Suprapubic skin (tissue), 4 donors: Measurements from ENCODE around the gene SLC35B4.

GRCh38 chr7:131096427-131097266, 231.0 kb upstream of the MKLN1 start:
- PRO-cap = no peak
- RAMPAGE, long total RNA, 4 experiments = no peak in any of the 4 experiments

DNA sequence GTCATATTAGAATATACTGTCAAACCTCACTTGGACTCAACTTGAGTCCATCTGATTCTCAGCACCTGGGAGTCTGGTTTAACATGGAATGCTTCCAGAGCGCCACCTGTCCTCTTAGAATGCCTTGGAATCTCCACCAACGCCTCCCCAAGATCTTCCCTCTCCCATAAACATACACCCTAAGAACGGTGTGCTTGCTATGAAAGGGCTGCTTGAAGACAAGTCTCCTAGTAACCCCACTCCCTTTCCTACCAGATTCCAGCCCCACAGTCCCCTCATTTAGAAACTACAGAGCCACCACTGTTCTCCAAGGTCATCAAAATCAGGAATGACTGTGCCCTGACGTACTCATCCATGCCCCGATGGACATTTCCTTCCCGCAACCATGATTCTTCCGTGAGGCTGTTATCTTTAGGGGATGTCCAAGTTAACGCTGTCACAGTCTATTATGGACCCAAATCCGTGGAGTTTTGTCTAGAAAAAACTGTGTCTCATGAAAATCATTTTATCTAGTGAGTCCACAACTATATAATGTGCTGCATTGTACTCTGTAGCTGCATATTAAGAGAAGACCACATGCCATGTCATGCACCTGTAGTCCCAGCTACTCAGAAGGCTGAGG, 228.9 kb upstream of the MKLN1 start:
- PRO-cap = no peak
- RAMPAGE, long total RNA, 4 experiments = no peak in any of the 4 experiments

DNA sequence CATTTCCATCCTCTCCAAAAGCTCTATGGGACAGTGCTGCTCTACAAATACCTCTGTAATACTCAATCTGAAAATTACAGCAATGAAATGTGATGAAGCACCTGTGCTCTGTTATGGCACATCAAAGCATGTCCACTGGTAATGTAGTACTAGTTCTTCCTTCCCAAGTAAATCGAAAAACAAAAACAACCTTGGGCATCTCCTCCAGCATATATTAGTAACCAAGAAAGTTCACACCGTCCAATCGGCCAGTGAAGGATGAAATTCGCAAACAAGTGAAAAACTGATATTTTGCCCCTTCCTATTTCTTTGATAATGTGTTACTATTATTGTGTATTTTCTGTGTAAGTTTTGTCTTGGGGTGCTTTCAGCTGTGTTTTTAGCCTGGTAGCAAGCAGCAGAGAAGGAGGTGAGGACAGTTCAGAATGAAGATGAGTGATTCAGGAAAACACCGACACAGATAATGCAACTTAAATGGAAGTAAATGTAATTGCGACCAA, 224.3 kb upstream of the MKLN1 start:
- PRO-cap = no peak
- RAMPAGE, long total RNA, 4 experiments = no peak in any of the 4 experiments

DNA sequence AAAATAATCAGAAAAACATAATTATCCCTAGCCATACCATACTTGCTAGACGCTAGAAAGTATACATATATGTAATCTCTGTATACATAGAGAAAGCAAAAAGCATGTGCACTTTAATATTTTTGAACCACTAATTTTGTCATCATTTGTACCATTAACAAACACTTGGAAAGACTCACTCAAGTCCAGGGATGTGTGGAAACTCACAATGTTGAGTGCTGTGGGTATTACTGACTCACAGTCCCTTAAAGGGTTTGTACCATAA, 218.8 kb upstream of the MKLN1 start:
- PRO-cap = no peak
- RAMPAGE, long total RNA, 4 experiments = no peak in any of the 4 experiments

- PRO-cap = no peak
- RAMPAGE, long total RNA, 4 experiments = no peak in any of the 4 experiments
Measured at GRCh38 chr7:131272972-131273448, 54.7 kb upstream of the MKLN1 start.

DNA sequence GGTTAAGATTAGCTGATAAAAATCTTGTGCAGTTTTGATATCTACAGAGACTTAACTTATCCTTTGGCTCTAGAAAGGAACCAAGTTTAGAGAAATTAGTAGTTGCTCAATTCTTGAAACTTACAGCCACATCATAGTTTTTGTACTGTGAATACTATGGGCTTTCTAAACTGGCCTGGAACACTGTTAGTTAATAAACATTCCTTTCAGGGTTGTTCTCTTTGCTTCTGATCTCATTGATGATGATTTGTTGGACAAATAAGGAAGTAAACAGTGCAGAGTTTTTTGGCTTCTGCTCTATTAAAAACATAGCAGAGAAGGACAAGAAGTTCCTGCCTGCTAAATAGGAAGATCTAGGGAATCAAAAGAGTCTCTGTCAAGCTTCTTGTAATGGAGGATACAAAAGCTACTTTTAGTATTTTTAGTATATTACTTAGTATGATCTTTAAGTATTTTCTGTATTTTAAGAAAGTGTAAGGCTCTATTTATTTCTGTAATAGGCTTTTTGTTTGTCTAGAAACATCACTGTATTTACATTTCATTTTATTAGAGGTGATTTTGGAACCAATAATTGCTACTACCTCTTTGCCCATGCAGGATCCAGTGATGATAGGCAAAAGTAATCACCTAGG, 73.2 kb downstream of the MKLN1 start:
- PRO-cap = no peak
- RAMPAGE, long total RNA, 4 experiments = no peak in any of the 4 experiments

DNA sequence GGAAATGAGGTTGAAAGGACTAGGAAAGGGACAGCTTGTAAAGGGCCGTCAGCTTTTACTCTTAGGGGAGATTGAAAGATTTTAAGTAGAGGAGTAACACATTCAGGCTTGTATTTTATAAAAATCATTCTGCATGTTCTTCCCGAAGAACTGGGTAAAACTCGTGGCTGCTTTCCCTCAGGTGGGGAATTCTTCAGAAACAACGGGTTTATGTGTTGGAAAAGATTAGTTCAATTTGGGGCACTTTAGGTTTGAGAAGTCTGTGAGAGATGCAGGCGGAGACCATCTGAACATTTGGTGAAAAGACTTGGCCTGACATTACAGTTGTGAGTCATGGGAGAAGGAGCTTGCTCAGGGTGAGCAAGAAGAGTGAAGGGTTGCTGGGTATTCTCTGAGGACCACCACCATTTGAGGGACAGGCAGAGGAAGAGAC, 88.8 kb downstream of the PODXL start:
- PRO-cap = no peak
- RAMPAGE, long total RNA, 4 experiments = no peak in any of the 4 experiments

DNA sequence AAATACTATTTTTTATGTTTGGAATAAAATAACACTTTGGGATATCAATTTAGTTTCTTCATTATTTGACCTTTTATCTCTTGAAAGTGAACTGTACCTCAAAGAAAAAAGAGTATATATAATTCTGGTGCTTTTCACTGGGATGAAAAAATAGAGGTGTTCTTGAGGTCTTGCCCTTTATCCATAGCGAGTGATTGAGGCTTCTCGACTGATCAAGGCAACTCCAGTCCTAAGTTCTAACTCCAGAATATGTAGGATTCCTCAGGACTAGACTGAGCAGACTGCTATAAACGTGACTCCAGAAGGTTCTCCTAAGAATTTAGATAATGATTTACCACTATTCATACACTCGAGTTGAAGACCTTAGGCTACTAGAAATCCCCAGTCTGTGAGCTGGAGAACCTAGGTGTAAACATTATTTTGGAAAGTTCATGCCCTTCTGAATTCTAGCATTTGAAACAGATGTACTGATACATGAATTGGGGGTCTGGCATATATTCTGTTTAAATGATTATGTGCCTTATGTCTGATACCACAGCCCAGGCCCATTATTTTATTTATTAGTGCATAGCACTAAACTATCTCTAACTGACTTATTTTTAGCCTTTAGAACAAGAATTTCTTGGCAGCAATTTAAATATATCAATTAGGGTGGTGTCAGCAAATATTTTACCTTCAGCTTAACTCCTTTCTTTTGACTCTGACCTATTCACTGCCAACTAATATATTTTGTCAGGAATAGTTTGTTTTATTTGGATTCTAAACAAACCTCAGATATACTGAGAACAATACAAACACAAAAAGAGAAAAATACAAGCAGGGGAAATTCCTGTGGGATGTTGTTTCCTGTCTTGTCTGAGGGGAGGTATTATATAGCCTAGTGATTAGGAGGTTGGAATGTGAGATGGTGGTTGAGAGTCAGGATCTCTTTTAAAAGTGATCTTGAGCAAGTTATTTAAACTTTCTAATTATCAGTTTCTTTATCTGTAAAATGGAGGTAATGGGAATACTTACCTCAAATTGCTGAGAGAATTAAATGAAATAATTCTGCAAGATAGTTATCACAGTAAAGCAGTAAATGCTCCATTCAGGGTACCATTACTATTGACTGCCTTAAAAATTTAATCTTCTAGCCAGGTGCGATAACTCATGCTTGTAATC, 75.8 kb downstream of the PODXL start:
- PRO-cap = no peak
- RAMPAGE, long total RNA, 4 experiments = no peak in any of the 4 experiments

- PRO-cap = no peak
- RAMPAGE, long total RNA, 4 experiments = no peak in any of the 4 experiments
Measured at GRCh38 chr7:131491188-131492473, 64.8 kb downstream of the PODXL start.

DNA sequence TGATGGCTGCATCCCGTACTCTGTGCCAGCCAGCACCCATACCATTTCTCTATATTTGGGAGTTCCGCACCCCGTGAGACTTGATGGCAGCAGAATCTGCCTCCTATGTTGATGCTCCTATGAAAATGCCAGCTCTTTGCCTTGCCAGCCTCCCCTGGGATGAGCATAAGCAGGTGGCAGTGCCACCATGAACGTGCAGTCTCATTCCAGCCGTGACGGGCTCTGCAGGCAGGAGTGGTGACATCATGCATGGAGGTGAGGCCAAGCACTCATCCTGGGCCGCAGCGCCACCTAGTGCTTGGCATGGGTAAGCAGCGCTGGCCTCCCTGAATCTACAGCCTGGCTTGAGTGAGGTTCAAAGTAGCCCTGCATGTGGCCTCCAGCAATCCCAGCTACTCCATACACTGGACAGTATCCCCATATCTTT, 43.0 kb downstream of the PODXL start:
- PRO-cap = no peak
- RAMPAGE, long total RNA, 4 experiments = no peak in any of the 4 experiments

DNA sequence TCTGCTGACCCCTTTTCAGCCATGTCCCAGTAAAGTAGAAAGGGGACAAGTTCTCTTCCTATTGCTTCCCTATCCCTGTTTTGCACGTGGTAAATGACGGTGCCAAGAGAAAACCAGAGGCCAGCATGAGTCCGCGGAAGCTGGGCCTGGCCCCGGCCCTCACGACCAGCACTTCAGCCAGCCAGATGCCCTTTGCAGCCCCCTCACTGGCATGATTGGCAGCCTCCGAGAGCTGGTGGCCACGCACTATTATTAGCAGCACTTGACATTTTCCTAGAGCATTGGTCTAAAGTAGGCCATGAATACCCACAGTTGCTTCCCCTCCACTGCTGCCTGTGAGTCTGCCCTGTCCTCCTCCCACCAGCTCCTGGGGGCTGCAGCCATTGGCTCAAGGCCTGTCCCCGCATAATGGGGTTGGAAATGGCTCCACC, 369.1 kb downstream of the PLXNA4 start:
- PRO-cap = no peak
- RAMPAGE, long total RNA, 4 experiments = no peak in any of the 4 experiments

DNA sequence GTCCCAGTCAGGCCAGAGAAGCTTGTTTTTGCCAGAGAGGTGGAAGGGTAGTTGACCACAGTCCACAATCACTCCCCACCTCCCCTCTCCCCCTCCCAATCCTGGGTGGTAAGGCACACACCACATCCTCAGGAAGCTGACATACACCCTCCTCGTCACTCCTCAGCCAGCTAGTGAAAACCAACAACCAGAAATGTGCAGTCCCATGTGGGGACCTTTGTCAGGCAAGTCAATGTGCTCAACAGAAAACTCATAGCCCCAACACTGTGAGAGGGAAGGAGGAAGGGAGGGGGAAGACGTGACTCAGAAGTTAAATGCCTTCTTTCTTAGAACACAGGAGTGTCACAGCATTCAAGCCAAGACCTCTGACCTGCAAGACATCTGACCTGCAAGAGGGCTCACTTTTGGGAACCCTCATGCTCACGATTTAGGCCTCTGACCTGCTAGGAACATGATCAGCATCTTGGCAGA, 145.0 kb downstream of the PLXNA4 start:
- PRO-cap = no peak
- RAMPAGE, long total RNA, 4 experiments = no peak in any of the 4 experiments

DNA sequence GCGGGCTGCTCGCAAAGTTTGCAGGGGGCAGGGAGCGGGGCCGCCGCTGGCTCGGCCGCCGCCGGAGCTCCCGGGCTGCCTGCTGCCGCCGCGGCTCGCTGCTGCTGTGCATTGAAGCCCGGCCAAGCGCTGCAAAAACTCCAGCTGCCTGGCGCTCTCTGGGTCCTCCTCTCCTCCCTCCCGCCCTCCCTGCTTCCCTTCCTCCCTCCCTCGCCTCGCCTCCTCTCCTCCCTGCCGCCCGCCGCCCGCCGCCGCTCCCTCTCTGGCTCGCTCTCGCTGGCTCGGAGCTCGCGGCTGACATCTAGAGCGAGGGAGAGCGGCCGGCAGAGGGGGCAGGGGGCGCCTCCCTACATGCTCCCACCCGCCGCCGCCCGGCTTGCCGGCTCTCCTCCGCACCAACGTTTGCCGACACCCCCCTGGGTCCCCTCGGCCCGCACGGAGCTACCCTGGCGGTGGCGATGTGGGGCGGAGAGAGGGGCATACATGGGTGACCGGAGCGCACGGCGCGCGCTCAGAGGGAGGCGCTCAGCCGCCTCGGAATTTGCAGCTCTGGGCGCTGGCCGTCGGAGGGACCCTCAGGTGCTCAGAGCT, 1.0 kb upstream of the PLXNA4 start:
- PRO-cap = unidirectional peak, minus-strand start at position 113 of the sequence
- RAMPAGE, long total RNA, 4 experiments = no peak in any of the 4 experiments

DNA sequence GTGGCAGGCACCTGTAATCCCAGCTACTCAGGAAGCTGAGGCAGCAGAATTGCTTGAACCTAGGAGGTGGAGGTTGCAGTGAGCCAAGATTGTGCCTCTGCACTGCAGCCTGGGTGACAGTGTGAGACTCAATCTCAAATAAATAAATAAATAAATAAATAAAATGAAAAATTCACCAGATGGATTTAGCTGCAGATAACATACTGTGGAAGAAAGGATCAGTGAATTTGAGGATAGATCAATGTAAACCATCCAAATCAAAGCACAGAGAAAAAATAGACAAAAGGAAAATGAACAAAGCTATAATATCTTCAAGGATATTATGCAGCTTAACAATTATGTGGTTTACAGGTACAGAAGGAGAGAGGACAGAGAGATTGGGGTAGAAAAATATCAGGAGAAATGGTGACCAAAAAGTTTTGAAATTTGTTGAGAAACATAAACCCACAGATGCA, 124.4 kb downstream of the EXOC4 start:
- PRO-cap = no peak
- RAMPAGE, long total RNA, 4 experiments = start-site peak on the plus strand in 1 of 4 experiments, centred at position 310 of the sequence, 6 reads per replicate

DNA sequence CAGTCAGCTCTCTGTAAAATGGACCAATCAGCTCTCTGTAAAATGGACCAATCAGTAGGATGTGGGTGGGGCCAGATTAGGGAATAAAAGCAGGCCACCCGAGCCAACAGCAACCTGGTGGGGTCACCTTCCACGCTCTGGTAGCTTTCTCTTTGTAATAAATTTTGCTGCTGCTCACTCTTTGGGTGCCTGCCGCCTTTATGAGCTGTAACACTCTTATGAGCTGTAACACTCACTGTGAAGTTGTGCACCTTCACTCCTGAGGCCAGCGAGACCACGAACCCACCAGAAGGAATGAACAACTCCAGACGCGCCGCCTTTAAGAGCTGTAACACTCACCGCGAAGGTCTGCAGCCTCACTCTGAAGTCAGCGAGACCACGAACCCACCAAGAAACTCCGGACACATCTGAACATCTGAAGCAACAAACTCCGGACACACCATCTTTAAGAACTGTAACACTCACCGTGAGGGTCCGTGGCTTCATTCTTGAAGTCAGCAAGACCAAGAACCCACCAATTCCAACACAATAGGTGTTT, 171.2 kb downstream of the EXOC4 start:
- PRO-cap = no peak
- RAMPAGE, long total RNA, 4 experiments = no peak in any of the 4 experiments

DNA sequence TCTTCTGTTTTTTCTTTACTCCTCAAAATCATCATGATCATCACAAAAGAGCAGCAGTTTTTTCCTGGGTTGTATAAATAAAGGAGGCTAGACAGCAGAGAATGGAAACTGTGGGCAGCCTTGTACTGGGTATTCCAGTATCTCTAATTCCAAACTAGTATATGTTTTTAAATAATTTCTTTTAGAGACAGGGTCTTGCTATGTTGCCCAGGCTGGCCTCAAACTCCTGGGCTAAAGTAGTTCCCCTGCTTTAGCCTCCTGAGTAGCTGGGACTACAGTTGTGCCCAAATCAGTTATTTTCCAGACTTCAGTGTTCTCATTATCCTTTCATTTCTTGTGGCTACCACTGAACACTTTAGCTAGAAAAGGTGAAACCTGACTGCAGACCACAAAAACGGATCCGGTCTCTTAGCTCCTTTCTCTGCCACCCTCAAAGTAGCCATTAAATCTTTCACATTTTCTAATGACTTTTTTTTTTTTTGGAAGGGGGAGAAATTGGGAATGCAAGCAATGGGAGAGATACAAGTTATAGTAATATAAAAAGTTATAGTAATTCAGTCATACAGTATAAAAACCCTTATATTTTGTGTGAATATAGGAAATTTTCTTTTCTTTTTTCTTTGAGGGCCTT, 412.0 kb upstream of the LRGUK start:
- PRO-cap = no peak
- RAMPAGE, long total RNA, 4 experiments = no peak in any of the 4 experiments

GRCh38 chr7:134083653-134084397, 43.3 kb upstream of the LRGUK start:
- PRO-cap = no peak
- RAMPAGE, long total RNA, 4 experiments = no peak in any of the 4 experiments

DNA sequence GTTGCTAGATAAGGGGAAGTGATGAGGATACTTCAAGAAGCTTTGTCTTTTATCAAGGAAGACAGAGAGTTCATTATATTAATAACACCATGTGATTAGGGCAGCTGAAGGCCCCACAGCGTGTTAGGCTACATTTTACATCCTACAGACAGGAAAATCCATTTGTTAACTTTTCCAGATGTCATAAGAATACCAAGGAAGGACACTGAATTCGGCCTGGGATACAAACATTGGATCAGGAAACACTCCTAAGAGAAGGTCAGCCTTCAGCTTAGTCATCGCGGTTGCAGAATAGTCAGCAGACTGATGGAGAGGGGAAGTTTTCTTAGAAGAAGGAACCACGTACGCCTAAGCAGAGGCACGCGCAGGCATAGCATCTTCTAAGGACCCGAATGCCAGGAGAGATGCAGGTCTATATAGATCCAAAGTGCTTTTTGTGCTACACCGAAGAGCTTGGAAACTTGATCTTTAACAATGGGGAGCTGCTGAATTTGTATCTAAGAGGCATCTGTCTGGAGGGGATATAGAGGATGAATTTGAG, 85.7 kb downstream of the LRGUK start:
- PRO-cap = no peak
- RAMPAGE, long total RNA, 4 experiments = no peak in any of the 4 experiments

- PRO-cap = no peak
- RAMPAGE, long total RNA, 4 experiments = start-site peak on the minus strand in 4 of 4 experiments, at chr7:134316869-134317005 at its widest, 18 to 80 reads per replicate
Measured at GRCh38 chr7:134316295-134317551, at the start of gene SLC35B4. Gene SLC35B4, minus strand, starts transcription at chr7:134316930.

GRCh38 chr7:134448666-134449133, 10.2 kb downstream of the AKR1B1 start:
- PRO-cap = no peak
- RAMPAGE, long total RNA, 4 experiments = no peak in any of the 4 experiments